Neural cell (in vitro differentiated cells): ENCODE measurements around the genes KIAA0040 and RASAL2.

DNA sequence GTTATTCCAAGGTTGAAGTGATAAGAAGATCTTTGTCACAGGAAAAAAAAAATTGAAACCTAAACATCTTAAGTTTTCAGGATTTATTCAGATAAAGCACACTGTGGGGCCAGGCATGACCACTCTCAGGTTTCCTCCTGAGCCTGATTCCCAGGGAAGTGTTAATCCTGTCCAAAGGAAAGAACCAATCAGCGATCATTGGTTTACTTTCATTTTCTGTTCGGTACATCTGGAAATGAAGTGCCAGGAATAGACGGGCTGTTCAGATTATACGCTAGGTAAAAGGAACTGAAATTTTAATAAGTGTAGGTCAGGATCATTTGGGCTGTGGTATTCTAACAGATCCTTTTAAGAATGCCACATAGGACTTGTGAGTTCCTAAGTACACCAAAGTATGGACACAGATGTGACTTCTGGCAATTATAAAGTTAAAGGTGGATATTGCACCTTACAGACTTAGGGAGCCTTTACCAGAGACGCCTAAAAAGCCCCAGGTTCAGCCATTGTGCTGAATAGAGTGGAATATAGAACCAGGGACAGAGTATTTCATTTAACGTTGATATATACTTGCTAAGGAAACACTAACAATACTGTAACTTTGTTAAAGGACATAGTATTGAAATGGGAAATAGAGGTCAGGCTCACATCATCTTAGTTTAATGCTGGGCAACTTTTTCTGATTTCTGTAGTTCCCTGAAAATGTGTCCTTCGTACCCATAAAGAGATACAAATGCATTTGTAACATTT is 9.2 kb upstream of the CACYBP start:
- RAMPAGE, long total RNA, result no peak

DNA sequence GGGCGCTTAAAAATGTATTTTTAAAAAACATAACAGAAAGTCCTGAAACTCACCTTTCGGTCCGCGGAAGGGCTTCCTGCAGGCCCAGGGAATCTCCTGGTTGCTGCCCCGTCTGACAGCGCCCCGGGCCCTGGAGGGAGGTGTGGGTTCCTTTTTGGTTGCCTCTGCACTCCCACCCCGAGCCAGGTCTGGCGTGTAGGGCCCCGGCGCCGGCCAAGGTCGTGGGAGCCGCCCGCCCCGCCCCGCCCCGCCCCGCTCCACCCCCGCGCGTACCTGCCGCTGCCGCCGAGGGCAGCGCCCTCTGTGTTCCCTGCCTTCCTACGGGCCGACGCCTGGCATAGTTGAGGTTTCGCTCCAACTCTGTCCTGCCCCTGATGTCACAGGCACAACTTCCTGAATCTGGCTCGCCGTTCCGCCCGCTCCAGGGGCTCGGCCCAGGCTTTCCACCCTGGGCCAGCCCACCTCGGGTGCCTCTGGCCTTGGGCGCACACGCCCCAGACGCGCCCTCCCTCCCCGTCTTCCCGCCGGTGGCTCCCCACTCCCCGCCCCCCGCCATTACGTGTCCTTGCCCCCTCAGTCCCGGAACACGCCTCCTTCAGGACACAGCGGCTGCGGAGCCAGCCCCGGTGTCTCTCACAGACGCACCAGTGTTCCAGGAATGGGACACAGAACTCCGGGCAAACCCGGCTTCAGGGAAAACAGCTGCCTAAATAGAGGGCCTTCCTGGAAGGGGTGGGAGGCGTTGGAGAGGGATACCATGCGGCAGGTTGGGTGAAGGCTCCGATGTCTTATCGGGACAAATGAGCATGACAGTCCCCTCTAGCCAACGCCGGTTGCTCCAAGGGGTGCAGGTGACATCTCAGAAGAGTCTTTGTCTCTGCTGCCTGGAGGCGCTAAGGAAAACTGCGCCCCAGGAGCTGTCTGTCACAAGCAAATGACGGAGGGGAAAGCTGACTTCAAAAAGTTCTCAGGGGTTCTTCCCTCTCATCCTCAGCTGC is at the start of gene KIAA0040:
KIAA0040 (minus strand) TSS at position 190 of the 998 bp plus-strand sequence.
- RAMPAGE, long total RNA, result no peak

DNA sequence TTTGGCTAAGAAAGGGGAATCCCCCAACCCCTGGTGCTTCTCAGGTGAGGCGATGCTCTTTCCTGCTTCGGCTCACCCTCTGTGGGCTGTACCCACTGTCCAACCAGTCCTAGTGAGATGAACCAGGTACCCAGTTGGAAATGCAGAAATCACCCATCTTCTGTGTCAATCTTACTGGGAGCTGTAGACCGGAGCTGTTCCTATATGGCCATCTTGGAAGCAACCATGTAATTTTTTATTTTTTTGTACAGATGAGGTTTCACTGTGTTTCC is 69.5 kb upstream of the KIAA0040 start:
- RAMPAGE, long total RNA, result no peak

DNA sequence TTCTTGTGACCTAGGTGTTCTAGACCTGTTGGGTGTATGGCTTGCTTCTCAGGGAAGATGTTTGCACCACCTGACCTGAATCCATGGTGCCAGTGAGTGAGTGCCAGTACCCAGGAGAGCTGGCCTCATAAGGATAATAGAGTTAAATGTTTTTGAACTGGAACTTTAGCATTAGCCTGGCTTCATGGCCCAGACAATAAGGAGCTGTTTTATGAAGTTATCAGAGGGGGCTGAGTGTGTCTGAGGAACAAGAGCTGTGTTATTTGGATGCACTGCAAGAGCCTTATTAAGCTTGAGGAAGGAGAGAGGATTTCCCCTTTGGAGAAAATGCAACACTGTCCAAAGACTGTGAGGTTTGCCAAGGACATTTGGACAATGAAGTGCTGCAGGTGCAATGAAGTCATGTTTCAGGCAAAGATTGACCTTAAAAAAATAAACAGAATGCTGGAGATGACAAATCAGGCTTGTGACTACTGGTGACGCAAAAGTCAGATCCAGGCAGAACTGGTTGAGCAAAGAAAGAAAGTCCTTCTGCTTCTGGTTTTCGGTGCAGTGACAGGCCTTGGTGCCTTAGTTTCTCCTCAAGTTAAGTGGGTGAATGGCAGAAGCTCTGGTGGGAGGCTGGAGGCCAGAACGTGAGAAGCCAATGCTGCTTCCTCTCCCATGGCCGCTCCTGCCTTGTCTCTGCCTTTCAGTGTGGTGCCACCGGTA is 125.2 kb upstream of the KIAA0040 start:
- RAMPAGE, long total RNA, result no peak

DNA sequence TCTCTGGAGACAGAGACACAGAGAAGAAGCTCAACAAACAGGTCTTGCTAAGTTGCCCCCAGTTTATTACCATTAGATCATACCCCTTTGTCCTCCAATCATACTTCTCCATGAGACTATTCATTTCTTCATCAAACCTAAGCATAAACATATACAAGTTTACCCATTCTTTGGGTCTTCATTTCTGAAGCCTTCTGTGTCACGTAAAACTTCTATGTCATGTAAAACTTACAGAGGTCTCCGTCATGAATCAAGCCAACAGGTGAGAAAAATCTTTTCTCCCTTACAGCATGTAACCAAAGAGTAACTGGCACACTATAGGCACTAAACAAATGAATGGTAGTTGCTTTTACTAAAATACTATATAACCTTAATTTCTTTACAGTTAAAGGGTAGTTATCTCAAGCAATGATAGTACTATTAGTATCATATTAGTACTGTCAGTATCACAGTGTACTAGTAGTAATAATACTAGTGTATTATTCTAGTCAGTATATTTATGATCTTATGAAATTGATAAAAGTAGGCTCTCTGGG is 226.1 kb upstream of the TNR start:
- RAMPAGE, long total RNA, result no peak

DNA sequence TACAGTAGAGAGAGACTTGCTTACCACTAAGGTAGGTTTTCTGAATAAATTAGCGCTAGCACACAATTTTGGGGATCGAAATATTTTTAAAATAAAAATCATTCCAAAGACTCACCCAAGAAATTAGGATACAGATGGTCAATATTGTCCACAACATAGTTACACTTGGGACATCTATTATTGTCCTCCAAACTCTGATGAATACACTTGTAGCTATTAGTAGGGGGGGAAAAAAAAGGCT is 31.4 kb downstream of the COP1 start:
- RAMPAGE, long total RNA, result no peak

DNA sequence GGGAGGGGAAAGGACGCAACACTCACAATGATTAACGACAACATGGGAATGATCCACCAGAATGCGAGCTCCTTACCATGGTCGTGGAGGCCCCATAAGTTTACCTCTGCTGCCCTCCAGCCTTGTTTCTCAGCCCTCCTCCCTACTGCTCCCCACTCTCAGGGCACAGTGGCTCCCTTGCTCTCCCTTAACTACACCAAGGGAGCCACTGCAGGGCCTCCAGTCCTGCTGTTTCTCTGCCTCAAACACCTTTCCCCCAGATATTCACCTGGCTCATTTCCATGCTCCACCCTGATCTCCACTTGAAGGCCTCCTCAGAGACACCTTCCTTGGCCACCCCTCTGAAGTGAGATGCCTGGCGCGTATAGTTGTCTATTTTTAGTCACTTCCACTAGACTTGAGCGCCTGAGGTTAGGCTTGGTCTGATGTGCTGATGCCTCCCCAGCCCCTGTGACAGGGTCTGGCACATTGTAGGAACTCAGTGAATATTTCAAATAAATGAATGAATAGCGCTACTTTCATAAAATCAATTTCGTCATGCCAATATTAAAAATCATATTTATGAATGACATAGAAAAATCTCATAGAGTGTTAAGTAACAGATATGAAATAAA is 34.9 kb downstream of the SEC16B start:
- RAMPAGE, long total RNA, result no peak

DNA sequence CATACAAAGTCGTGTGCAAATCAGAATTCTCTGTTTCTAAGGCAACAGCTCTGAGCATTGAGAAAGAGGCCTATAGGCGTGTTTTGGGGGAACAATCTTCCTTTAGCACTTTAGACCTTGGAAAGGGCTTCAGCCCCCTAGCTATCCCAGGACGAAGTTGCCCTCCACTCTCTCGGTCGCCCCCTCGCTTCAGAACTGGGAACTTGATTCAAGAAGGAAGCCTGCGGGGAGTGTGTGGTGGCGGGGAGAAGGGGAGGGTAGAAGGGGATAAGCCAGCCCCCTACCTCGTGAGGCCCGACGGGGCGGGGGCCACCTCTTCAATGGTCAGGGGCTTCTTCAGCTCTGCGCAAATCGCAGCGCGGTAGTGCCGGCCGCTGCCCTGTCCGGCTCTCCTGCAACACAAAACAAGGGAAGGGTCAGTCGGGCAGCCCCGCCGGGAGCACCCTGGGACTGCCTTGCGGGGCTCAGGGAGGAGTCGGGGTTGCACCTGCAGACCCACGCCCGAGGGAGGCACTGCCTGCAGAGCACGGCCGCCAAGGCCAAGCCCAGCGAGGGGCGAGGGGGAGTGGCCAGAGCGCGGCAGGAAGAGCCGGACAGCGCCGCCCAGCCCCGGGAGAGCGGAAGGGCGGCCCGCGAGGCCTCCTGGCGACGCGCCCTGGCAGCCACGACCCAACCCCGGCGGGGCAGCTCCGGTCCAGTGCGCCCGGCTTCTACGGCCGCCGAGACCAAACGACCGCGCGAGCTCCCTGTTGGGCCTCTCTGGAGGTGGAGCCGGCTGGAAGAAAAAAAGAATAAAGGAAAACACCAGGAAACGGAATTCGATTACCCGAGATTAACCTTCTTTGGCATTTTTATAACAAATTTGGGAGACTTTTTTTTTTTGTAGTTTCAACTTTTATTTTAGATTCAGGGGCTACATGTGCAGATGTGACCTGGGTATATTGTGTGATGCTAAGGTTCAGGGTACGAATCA is 56.2 kb upstream of the RASAL2 start:
- RAMPAGE, long total RNA, result no peak

DNA sequence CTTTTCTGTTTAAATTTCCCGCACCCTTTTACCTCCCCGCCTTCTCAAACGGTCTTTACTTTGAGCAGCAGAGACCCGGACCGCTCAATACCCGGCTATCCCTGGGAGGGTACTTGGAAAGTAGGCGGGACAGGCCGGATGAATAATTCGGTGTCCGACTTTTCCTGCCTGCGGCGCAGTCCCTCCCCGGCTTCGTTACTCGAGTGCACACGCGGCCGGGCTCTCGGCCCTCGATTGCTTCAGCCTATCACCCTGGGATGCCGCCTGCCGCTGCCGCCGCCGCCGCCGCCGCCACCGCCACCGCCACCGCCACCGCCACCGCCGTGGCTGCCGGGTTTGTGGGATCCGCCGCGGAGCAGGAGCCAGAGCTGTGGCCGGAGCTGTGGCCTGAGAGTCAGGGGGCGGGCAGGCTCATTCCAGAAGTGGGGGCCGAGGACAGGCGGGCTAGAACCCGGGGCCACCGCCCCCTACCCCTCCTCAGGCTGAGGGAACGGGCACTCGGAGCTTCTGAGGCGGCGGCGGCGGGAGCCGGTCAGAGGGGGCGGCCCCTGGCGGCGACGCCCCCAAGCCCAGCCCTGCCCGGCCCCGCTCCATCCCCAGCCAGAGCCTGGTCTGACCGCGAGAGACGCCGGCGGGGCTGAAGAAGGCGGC is at the start of gene RASAL2:
RASAL2 (plus strand) TSS at position 603 of the 651 bp plus-strand sequence.
- RAMPAGE, long total RNA, result start-site peak on the minus strand centred at position 127 of the sequence, 51 bp wide, 29 and 22 reads in 2 replicates

GRCh38 chr1:178151729-178152237 is 57.9 kb downstream of the RASAL2 start:
- RAMPAGE, long total RNA, result no peak

DNA sequence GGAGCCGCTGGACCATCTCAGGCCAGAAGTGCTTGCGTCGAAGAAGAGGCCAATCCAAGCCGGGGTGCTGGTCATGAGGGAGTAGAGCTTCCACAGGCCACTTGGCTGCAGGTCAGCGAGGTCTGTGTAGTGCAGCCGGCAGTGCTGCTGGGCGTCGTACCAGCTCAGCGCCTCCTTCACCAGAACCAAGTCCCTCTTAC is 2.3 kb downstream of the CLEC20A start:
- RAMPAGE, long total RNA, result no peak

DNA sequence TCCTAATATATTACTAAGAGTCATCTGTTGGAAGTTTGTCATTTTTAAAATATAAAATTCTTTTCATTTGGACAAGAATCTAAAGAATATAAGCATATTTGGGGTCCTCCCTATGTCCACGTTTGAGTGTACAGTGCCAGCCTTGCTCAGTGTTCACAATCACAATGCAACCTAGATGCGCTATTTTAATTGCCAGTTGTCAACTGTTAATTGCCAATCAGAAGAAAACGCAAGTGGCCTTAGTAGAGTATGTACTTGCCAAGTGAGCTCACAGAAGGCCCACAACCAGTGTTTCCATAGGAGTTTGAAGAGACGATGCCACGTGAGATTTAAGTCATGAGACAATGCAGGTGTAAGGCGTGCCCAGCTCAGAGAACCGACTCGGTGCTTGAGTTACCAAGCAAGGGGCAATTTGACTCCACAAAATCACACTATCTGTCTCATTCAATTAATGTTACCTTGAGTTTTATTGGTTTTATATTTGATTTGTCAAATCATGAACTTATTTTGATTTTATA is 65.6 kb downstream of the TEX35 start:
- RAMPAGE, long total RNA, result no peak

DNA sequence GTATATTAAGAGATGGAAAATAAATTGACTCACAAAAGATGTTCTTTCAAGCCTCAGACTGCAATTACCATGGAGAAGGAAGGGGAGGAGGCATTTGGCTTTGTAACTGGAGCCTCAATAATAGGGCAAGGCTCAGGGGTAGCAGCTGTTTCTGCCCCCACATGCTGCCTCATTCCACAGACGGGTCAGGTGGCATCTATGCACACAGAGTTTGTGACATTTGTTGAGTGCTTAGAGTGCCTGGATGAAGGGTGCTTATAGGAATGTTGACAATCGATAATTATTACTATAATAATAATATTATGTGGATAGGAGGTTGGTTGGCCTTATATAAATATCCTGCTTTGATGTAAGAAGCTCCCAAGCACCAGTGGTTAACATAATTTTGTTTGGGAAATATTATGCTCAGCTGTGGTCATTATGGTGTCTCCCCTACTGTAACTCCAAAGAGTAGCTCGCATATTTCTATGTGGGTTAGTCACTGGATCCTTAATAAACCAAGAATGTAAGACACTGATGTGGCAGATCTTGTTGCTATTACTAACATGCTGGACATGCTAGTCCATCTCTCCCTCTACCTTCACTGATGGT is 79.4 kb upstream of the RALGPS2 start:
- RAMPAGE, long total RNA, result no peak

- RAMPAGE, long total RNA, result no peak
Observed at GRCh38 chr1:178650989-178651510, 74.0 kb upstream of the RALGPS2 start.

- RAMPAGE, long total RNA, result no peak
Observed at GRCh38 chr1:179021886-179022221, 3.8 kb upstream of the FAM20B start.

DNA sequence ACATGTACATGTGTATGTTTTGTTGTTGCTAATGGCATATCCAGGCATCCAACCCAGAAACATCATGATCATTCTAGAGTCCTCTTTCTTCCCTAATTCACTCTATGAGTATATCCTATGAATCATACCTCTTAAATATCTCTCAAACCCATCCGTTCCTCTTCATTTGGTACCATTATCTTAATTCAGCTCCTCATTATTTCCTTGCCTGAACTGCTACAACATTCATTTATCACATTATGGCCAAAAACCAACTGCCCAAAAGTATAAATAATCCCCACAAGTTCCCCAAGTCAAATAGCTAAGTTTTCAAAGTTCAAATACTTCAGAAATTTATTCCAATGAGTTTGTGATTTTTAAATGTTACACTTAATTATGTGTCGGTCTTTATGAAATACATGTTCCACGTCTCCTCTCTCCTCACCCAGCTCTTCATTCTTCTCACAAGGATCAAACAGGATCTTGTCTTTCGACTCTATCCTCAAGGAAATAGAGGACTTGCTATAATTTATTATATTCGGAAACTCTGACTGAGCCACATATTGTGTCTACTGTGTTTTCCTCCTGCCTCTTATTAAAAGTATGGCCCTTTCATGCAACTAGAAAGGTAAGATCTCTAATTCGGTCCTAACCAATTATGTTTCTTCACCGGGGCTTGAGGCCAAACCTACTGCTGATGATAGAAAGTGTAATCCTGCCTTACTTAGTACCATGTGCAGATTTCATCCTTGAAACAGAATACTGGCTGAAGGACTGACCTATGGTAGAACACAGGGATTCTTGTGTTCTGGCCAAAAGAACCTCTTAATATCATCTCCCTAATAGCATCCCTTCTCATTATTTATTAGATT is 72.3 kb downstream of the TOR3A start:
- RAMPAGE, long total RNA, result no peak

- RAMPAGE, long total RNA, result no peak
Observed at GRCh38 chr1:179226770-179227977, 2.3 kb downstream of the ABL2 start.

DNA sequence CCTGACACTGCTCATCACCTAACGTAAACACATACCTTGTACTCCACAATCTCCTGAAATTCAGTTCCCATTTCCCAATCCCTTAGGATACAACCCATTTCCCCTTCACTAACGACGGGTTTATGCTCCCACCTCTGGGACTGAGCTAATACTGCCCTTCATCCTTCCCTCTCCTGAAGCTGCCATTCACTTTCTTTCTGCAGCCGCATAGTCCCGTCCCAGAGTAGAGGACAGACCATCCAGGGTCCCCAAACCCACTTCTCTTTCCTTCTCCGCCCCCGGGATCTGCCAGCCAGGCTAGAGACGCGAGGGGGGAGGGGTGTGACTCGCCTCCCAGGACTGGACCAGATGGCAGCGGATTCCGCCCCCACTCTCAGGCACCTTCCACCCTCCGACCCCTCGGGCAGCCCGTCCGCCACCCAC is 710 bp downstream of the ABL2 start:
- RAMPAGE, long total RNA, result no peak

- RAMPAGE, long total RNA, result no peak
Observed at GRCh38 chr1:179586070-179587056, 5.3 kb upstream of the TDRD5 start.

GRCh38 chr1:179817736-179818431 is 59.7 kb downstream of the TOR1AIP2 start:
- RAMPAGE, long total RNA, result no peak